Peritoneum (tissue), 1 donor: ENCODE measurements around the gene GMDS.

GRCh38 chr6:2141732-2142337 lies 103.6 kb downstream of the GMDS start:
- PRO-cap: no peak

DNA sequence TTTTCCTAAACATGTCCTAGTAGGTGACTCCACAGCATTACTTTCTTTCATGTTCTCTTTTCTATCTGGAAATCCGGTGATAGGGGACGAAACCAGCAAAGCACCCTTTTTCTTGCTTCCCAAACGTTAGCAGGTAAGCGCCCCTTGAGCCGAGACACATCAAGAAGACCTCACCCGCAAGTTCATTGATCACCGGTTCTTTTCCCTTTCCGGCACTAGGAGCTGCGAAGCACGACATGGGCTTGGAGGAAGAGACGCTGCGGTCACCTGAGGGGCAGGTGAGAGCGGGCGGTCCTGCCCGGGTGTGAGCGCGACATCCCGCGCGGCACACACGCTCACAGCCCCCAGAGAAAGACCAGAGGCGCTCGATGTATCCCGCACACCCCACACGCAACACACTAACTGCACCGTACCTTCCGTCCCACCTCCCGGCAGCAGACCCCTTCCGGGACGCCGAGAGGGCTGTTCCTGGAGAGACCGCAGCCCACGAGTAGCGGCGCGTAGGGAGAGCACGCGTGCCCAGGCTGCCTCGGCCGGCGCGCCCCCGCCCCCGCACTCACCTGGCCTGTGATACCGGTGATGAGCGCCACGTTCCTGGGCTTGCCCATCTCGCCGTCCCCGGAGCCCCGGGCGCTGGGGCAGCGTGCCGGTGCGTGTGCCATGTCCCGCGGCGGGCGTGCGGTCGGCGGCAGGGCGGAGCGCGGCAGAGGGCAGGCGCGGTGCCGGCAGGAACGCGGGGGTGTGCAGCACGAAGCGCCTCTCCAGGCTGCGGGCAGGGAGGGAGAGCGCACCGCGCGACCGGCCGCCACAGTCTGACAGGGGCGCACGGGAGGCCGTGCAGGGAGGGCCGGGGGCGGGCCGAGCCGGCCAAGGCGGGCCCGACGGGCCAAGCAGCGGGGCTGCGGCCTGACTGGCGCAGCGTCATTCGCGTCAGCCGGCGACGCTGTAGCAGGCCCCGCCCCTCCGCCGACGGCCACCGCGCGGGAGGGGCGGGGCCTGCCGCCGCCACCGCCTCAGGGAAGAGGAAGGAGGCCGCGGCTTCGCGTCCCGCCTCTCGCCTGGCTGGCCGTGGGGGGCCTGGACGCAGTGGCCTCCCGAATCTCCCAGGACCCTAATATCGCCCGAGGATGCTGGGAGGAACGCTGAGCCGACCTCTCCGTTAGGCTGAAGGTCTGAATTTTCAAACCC lies at the start of gene GMDS:
Gene GMDS (minus strand): TSS at position 845 of the 1,188 bp plus-strand sequence.
- PRO-cap: bidirectional peak, plus-strand start at position 972 of the sequence, minus-strand start at position 814 of the sequence

GRCh38 chr6:2433869-2434513 lies 188.6 kb upstream of the GMDS start:
- PRO-cap: no peak

- PRO-cap: no peak
Observed at GRCh38 chr6:2633858-2634845, 116.6 kb downstream of the MYLK4 start.

GRCh38 chr6:2779059-2779934 lies 14.1 kb downstream of the WRNIP1 start:
- PRO-cap: no peak

GRCh38 chr6:2797304-2798066 lies 32.3 kb downstream of the WRNIP1 start:
- PRO-cap: no peak

GRCh38 chr6:2833193-2834245 lies 8.1 kb downstream of the SERPINB1 start:
- PRO-cap: no peak

- PRO-cap: no peak
Observed at GRCh38 chr6:2853071-2853352, 11.3 kb upstream of the SERPINB1 start.

DNA sequence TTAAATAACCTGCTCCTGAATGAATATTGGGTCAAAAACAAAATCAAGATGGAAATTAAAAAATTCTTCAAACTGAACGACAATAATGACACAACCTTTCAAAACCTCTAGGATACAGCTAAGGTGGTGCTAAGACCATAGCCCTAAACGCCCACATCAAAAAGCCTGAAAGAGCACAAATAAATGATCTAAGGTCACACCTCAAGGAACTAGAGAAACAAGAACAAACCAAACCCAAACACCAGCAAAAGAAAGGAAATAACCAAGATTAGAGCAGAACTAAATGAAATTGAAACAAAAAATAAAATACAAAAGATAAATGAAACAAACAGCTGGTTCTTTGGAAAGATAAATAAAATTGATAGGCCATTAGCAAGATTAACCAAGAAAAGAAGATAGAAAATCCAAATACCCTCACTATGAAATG lies 22.9 kb downstream of the SERPINB9 start:
- PRO-cap: no peak

DNA sequence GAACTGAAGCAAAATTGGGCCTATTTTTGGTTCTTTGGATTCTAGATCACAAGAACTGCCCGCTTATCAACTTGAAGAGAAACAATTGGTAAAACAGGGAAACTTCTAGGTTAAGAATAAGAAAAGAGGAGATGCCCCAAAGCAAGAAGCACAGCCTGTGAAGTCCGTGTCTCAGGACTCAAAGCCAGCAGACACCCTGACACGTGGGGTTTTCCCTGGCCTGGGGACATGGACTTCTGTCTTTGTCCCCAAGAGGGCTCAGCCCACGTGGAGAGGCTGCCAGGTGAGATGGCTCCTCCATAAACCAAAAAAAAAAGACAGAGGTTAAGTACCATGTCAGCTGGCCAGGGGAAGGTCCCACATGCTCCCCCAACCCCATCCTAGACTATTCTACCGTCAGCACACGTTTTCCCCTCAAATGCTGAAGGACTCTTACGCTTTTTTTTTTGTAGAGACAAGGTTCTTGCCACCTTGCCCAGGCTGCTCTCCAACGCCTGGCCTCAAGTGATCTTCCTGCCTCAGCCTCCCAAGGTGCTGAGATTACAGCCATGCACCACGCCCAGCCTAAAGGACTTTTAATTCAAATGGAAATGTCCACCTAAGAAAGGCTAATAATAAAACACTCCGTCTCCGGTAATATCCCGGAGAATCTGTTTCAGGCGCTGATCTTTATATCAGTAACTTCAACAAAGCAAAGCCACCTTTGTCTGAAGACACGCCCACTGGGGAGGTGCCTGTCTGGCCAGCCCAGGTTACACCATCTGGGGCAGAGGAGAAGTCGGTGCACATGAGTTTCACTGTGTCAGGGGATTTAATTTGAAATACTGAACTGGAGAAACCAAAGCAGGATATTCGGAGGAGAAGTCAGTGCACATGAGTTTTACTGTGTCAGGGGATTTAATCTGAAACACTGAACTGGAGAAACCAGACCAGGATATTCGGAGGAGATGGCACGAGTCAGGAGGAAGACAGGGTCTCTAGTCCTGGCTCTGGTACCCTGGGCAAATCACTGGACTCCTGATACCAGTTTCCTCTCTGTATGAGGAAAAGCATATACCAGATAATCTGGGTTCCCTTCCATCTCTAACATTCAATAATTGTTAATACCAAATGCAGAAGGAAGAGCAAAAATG lies 9.5 kb downstream of the SERPINB6 start:
- PRO-cap: no peak

- PRO-cap: no peak
Observed at GRCh38 chr6:2978042-2978593, 6.8 kb upstream of the SERPINB6 start.

DNA sequence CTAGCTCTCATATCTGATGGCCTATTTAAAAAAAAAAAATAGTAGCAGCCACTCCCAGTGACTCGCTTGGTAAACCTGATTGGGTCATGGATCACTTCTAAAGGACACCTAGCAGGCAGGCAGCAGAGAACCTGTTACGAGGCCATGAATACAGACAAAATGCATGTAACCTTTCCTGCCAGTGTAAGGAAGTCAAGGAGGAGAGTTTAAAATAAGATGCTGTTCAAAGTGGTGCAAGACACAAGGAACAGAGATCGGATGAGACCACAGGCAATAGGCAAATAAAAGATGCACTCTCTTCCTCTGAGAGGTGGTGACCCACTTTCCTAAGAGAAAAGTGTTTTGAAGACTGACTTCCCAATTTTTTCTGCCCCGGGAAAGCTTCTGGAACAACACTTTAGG lies 9.2 kb upstream of the SERPINB6 start:
- PRO-cap: no peak

GRCh38 chr6:2986506-2987253 lies 13.0 kb upstream of the NQO2 start:
- PRO-cap: no peak

GRCh38 chr6:3053341-3054037 lies 14.8 kb upstream of the RIPK1 start:
- PRO-cap: no peak

GRCh38 chr6:3136987-3137908 lies 18.7 kb downstream of the BPHL start:
- PRO-cap: no peak

- PRO-cap: no peak
Observed at GRCh38 chr6:3155531-3156531, 1.5 kb downstream of the TUBB2A start.

GRCh38 chr6:3178758-3179232 lies 21.5 kb upstream of the TUBB2A start:
- PRO-cap: no peak

GRCh38 chr6:3208981-3209635 lies 18.3 kb downstream of the TUBB2B start:
- PRO-cap: no peak

GRCh38 chr6:3270346-3271081 lies 11.8 kb downstream of the PSMG4 start:
- PRO-cap: no peak

DNA sequence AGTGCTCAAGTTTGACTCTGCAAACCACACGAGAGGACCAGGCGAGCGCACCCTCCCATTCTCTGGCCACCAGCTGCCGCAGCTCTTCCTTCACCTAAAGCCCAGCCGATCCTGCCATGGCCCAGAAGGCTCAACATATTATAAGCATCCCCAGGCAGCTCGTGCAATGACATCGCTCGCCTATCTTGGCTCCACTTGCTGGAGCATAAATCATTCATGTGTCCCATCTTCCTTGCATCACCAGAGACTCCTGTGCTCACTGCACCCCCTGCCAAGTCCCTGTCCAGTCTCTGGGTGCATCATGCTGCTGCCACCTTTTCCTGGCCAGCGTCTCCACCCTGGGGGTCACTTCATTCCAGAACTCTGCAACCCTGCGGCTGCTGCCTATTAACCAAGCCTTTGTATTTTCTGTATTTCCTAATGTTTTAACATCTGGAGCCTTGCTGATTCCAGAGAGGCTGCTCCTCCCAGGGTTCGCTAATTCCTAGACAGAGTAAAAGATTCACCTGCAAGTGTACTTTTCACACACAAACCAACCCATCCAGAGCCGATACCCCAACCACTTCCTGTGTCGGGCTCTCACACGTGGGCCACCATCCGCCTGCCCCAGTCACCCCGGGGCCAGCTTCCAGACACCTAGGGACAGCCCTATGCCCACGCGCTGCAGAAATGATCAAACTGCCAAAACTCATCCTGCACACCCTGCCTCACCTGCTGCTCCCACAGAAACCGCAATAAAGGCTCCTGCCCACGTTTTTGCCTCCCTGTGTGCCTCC lies 59.2 kb downstream of the PSMG4 start:
- PRO-cap: no peak